Measurements from ENCODE around the gene GATA6.

GRCh38 chr18:13481579-13482111 lies 244.7 kb downstream of the FAM210A start:
- PRO-cap, 2 experiments, result no peak in any of the 2 experiments

DNA sequence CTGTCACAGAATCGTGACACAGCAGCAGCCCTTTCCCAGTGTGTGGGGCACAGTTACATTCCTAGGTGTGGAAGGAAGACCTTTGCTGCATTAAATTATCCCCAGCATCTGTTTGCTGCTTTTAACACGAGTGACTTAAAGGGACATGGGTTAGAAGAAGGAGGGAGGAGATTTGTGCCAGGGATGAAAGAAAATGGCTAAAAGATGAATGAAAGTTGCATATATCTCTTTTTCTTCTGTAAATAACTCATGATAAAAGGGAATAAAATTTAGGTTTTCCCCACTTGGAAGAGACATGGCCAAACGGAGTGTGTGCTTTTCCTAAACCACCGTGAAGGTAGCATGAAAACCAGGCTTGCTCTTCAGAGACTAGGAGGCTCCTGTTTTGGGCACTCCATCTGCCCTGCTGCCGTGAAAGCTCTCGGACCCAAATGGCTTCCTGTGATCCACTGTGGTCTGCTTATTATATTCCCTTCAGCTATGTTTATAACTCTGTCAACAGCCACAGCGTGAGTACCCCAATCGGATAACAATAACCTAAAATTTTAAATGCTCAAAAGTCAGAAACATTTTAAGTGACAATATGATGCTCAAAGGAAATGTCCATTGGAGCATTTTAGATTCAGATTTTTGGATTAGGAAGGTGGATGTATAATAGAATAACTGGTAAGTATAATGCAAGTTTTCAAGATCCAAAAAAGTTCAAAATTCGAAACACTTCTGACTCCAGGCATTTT lies 236.5 kb downstream of the FAM210A start:
- PRO-cap, 2 experiments, result no peak in any of the 2 experiments

DNA sequence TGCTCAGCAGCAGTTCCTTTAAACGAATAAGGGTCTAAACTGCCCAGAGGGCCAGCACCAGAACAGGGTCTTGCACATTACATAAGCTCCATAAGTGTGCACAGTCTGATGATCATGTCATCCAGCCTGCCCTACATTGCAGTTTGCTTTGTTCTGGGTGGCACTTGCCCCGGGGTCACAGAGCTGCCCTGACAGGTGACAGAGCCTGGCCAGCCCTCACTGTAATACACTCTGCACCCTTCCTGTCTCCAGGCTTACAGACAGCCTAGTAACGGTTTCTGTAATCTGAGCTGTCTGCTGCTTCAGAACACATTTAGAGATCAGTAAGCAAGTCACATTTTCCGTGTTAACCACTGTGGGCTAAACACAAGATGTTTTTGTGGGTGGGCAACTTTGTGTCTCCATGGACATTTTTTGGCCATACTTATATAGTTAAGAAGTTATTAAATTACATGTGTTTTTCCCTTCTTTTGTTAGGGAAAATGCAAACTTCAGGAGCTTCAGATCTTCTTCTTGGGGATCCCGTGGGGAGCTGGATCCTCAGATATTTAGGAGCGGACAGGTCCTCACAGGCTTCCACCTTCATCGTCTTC lies 213.2 kb downstream of the FAM210A start:
- PRO-cap, 2 experiments, result no peak in any of the 2 experiments

GRCh38 chr18:13563134-13563833 lies 163.1 kb downstream of the FAM210A start:
- PRO-cap, 2 experiments, result peak in 1 of 2 experiments; most common plus-strand start chr18:13563643 (in 1); most common minus-strand start chr18:13563437 (in 1)

DNA sequence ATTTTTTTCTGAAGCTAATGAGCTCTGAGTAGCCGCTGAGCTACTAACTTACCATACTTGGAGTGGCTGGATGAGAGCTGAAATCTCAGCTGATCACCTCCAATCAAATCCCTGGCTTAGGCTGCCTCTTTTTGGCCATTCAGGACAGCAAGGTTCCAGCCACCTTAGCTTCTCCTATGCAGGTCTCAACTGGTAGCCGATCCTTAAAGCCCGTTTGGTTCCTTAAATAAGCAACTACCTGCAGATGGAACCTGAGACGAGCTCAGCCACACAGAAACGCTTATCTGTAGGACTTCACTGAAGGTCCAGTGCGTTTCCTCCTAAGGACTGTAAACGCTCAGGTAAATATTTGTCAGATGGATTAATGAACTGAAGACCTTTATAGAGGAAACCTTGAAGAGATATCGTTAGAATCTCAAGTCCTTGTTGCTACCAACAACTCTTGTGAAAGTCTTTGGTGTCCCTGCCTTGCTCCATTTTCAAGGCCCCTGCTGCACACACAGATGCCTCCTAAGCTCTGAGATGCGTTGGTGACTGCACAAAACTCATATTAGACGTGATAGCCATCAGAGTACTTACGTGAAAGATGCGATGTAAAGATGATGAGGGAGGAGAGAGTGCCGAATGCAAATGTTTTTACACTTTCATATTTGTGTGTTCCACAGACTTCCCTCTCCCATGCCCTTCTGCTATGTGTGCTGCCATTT lies 117.7 kb downstream of the FAM210A start:
- PRO-cap, 2 experiments, result no peak in any of the 2 experiments

DNA sequence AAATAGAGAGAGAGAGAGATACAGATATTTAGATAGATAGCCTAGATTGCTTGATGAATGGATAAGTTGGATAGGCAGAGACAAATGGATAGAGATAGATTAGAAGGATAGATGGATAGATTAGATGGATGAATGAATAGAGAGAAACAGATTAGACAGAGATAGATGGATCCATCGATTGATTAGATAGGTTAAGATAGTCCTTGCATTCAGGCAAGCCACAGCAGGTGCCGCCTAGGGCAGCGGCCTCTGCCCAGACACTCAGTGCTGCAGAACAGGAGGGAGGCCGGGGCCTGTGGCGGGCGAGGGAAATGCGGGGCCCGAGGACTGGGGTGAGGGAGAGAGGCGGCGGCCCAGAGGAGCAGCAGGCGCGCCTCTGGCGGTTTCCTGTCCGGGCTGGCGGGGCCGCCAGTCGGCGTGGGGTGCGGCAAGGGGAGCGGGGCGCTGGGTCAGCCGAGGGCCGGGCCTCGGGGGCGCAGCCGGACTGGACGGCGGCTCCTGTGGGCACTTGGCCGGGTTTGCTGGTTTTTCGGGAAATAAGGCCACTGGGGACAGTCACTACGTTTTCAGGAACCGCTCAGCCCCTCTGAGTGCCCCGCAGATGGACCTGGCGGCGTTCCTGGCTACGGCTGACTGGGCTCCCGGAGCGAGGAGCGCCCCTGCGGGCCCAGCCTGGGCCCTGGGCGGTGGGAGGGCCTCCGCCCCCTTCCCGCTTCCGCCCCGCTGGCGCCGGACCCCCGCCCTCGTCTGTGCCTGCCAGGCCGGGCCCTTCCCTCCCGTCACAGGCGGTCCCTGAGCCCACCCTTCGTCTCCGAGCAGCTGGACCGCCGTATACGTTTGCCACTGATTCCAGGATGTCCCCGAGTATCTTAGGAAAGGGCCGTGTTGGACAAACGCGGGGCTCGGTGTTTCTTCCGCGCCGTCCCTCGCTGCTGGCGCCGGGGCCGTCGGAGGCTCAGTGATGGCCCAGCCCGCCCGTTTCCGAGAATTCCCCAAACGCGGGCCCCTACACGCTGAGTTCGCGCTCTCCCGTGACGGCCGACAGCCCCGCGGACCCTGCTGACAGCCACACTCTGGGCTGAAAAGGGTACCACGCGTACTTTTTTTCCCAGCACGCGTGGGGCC lies 84.7 kb downstream of the FAM210A start:
- PRO-cap, 2 experiments, result peak in 1 of 2 experiments; most common plus-strand start position 411 of the sequence (in 1); most common minus-strand start position 635 of the sequence (in 1)

DNA sequence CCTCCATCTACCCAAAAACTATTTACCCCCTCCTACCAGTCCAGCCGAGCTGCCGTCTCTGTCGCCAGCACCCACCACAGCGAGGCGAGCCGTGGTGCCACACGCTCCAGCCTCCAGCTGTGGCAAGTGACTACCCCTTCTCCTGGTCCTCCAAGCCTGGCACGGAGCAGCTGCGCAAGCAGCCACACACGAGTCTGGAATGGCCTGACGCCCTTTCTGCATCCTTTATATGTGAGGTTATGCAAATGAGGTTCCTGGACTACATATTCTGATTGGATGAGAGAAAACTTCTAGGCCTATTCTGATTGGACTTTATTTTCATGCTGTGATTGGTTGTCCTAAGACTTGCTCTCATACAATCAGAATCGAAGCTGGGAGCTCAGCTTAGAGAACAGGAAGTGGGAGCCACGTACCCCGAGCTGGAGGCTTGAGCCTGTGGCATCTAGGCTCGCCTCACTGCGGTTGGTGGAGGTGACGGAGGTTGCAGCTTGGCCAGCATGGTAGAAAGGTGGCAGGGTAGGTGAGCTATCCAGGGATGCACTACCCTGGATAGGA lies 99.0 kb upstream of the POTEC start:
- PRO-cap, 2 experiments, result no peak in any of the 2 experiments

GRCh38 chr18:21052999-21053548 lies 58.5 kb downstream of the ROCK1 start:
- PRO-cap, 2 experiments, result peak in 1 of 2 experiments; most common minus-strand start chr18:21053218 (in 1)

DNA sequence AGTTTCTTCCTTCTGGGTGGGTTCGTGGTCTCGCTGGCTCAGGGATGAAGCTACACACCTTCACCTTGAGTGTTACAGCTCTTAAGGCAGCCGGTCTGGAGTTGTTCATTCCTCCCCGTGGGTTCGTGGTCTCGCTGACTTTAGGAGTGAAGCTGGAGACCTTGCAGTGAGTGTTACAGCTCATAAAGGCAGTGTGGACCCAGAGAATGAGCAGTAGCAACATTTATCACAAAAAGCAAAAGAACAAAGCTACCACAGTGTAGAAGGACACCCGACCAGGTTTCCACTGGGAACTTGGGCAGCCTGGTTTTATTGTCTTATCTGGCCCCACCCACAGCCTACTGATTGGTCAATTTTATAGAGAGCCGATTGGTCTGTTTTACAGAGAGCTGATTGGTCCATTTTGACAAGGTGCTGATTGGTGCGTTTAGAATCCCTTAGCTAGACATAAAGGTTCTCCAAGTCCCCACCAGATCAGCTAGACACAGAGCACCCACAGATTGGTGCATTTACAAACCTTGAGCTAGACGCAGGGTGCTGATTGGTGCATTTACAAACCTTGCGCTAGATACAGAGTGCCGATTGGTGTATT lies 20.2 kb upstream of the ROCK1 start:
- PRO-cap, 2 experiments, result no peak in any of the 2 experiments

- PRO-cap, 2 experiments, result no peak in any of the 2 experiments
Measured at GRCh38 chr18:21453362-21453995, 147.0 kb downstream of the ESCO1 start.

DNA sequence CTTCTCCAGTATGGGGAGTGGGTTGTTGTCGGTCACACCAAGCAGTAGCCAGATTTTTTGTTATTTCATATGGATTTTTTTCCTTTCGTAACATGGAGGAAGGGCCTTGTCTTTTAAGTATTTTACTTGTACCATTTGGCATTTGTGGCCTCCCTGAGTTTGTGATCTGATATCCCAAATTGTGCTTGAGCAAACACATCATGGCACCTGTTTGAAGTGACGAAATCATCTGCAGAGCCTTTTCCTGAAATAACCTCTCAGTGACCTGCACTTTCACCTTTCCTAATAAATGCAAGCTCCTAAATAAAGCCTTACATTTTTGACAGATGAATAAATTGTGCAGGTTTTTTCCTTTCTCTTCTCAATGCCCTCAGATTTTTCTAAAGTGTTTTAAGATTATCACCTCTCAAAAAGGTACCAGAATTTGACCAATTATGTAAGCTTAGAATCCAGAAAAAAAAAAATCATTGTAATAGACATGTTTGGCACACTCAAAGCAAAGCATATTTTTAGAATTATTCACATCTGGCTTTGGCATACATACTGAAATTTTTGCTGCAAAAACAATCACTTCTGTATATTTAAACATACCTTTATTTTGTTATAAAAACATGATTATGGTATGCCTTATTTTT lies 143.6 kb downstream of the ESCO1 start:
- PRO-cap, 2 experiments, result no peak in any of the 2 experiments

DNA sequence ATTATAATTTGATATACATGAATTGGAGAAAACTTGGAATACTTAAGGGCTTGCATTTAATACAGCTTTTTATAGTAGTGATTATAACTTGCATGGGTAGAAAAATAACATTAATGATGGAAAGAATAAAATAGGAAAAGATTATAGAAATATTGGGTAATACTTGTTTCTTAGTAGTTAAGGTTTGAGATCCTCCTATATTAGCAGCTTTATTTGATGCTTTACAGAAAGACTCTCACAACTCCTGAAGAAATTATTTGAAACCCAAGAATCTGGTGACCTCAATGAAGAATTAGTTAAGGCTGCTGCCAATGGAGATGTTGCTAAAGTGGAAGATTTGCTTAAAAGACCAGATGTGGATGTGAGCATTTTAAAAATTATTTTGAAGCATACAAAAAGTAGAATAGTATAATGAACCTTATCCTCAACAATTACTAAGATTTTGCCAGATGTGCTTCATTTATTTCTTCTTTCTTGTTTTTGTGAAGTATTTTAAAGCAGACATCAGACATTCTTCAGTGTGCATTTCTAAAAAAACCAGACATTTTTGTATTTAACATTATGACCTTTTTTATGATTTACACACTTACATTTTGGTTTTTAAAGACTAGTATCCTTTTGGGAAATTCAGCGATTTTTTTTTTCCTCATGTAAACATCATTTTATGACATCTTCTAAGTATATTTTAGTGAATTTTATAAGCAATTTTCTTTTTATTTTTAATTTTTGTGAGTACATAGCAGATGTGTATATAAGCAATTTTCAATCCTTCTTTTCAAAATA lies 59.2 kb downstream of the MIB1 start:
- PRO-cap, 2 experiments, result no peak in any of the 2 experiments

GRCh38 chr18:21846565-21847243 lies 106.1 kb downstream of the MIB1 start:
- PRO-cap, 2 experiments, result no peak in any of the 2 experiments

GRCh38 chr18:22087588-22088574 lies 81.5 kb upstream of the GATA6 start:
- PRO-cap, 2 experiments, result no peak in any of the 2 experiments

- PRO-cap, 2 experiments, result no peak in any of the 2 experiments
Measured at GRCh38 chr18:22165032-22166040, 4.1 kb upstream of the GATA6 start.

DNA sequence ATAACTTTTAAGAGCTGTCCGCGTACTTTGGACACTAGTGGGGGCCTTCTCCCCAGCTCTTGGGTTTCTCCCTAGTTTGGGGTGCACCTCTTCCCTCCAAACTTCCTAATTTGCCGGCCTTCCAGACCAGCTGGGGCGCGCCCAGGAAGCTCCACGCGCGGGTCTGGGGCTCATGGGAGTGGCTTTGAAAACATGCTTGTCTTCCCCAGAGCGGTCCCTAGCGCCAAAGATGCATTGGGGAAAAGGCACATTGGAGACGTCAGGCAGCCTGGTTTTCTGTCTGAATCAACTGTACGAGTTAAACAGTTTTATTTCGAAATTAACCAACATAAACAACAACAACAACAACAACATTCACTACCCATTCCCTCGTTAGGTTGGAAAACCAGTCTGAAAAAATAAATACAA lies 2.8 kb upstream of the GATA6 start:
- PRO-cap, 2 experiments, result no peak in any of the 2 experiments

DNA sequence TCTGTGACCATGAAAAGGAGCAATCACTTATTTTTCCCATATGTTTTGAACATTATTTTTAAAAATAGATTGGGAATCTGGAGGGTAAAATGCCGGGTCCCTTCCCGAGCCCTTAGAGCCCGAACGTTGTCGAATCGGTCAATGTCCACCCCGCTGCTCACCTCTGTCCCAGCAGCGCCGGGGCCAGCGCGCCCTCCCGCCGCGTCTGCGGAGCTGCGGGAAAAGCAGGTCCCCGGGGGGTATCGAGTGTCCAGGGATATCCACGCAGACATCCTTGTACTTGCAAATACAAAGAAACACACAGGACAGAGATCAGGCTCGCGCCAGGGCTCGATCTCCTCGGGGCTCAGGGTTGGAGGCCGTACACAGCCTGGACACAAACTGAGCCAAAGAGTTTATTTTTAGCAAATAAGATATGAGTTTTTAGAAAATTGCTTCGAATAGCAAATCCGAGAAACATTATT lies 2.3 kb upstream of the GATA6 start:
- PRO-cap, 2 experiments, result no peak in any of the 2 experiments

- PRO-cap, 2 experiments, result peak in 1 of 2 experiments; most common plus-strand start chr18:22169562 (in 1)
Measured at GRCh38 chr18:22169182-22169951, at the start of gene GATA6. TSS of gene GATA6 (plus strand) at chr18:22169589.

GRCh38 chr18:22176369-22177569 lies 7.4 kb downstream of the GATA6 start:
- PRO-cap, 2 experiments, result no peak in any of the 2 experiments

- PRO-cap, 2 experiments, result no peak in any of the 2 experiments
Measured at GRCh38 chr18:22196094-22196805, 26.9 kb downstream of the GATA6 start.

Data from cerebral cortex (tissue), 2 donors.